ENCODE data around the gene PLEKHM2.

- RRBS: no CpG with 5 or more reads among the region's 4 CpGs
Measured at GRCh38 chr1:14940510-14940919, 213.0 kb upstream of the TMEM51 start.

- RRBS: no CpG with 5 or more reads among the region's 26 CpGs
Measured at GRCh38 chr1:15007394-15008348, 145.9 kb upstream of the TMEM51 start.

GRCh38 chr1:15028243-15028509 is 125.4 kb upstream of the TMEM51 start:
- RRBS: no CpG with 5 or more reads among the region's 4 CpGs

GRCh38 chr1:15090298-15091047 is 63.1 kb upstream of the TMEM51 start:
- RRBS: no CpG with 5 or more reads among the region's 17 CpGs

GRCh38 chr1:15214311-15215697 is 32.2 kb upstream of the FHAD1 start:
- RRBS: 44% methylated on average over 9 of the region's 53 CpGs

DNA sequence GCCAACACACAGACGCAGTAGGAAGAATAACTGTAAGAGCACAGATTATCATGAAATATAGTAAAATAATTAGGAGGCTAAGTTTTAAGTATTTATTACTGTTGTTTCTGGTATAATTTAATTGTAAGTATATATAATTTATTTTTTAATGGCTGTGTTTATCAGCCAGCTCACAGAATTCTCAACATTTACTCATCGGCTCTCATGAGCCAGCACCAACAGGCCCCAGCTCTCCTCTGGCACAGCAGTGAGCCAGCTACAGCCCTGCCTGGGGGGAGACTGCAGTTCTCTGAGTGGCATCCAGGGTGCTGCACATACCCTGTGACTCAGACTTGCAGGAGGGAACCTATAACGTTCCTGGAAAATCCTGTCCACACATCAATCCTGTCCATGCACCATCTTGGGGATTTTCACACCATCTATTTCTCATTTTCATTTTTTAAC is 36.4 kb downstream of the FHAD1 start:
- RRBS: no CpG with 5 or more reads among the region's 3 CpGs

GRCh38 chr1:15424030-15424762 is 14.0 kb upstream of the CTRC start:
- RRBS: no CpG with 5 or more reads among the region's 17 CpGs

DNA sequence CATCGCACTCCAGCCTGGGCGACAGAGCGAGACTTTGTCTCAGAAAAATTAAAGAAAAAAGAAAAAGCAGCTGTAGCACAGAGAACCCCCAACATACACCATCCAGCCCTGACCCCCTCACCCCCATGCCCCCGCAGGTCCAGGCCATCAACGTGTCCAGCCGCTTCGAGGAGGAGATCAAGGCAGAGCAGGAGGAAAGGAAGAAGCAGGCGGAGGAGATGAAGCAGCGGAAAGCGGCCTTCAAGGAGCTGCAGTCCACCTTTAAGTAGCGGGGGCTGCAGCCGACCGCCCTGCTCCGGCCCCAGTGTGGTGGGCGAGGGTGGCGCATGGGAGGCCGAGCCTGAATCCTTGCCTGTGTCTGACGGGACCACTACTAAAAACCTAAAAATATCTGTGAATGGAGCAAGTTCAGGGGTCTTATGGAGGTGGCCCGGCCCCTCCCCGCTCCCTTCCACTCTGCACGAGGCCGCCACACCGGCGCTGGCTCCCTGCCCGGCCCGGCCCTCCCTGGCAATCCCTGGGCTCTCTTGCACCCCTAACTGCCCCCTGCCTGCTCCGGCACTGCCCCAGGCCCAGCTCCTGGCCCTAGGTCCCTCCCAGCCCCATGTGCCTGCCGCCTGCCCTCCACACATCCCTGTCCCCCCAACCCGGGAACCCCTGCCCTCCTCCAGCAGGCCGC is 9.6 kb upstream of the CTRC start:
- RRBS: 90% methylated on average over 7 of the region's 30 CpGs

DNA sequence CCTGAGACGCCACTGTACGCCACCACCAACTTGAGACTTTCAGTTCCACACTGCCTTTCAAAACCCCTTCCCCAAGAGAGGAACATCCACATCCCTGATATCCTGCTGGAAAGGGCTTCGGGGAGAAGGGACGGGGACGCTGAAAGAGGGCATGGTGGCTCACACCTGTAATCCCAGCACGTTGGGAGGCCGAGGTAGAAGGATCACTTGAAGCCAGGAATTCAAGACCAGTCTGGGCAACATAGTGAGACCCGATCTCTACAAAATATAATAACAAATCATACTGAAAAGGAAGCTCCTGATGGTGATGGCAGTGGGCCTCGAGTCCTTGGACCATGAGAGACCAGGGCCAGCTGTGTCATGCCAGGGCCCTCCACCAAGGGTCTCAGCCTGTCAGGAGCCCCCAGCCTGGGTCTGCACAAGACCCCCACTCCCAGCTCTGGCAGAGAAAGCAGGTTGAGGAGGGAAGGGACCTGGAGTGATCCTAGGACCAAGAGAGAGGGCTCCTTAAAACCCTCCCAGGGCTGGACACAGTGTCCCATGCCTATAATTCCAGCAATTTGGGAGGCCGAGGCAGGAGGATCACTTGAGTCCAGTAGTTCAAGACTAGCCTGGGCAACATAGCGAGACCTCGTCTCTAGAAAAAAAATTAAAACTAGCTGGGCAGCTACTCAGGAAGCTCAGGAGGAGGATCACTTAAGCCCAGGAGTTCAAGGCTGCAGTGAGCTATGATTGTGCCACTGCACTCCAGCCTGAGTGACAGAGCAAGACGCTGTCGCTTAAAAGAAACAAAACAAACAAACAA is 6.6 kb upstream of the CTRC start:
- RRBS: no CpG with 5 or more reads among the region's 14 CpGs

- RRBS: no CpG with 5 or more reads among the region's 9 CpGs
Measured at GRCh38 chr1:15492474-15493038, 16.7 kb downstream of the CELA2B start.

GRCh38 chr1:15523581-15524130 is 359 bp downstream of the CASP9 start:
- RRBS: no CpG with 5 or more reads among the region's 20 CpGs

DNA sequence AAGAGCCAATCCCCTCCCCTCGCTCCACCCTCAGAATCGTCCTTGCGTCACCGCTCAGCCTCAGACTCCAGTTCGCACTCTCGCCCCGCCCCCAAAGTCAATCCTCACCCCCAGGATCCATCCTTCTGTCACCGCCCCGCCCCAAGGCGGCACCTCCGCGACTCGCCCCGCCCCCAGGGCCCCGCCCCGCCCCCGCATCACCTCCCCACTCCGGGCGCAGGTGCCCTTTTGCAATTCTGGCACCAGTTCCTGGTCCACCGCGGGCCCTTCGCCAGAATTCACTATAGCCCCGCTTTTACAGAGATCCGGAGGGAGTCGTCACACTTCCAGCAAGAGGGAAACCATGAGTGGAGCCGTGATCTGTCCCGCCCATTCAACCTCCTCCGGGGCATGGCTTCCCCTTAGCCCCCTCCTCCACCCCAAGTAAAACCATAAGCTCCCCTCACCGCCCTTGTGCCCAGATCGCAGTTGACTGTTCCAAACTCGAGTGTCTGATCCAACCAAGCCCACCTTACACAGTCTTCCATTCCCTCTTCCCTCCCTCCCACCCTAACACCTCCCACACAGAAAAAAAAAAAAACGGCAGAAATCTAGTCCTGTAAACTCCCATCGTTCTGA is 1.1 kb upstream of the CASP9 start:
- RRBS: 1% methylated on average over 8 of the region's 33 CpGs

- RRBS: no CpG with 5 or more reads among the region's 18 CpGs
Measured at GRCh38 chr1:15617927-15618677, 844 bp downstream of the DDI2 start.

GRCh38 chr1:15620155-15620738 is 3.0 kb downstream of the DDI2 start:
- RRBS: no CpG with 5 or more reads among the region's 2 CpGs

- RRBS: no CpG with 5 or more reads among the region's 14 CpGs
Measured at GRCh38 chr1:15666964-15667588, 7.6 kb downstream of the RSC1A1 start.

- RRBS: no CpG with 5 or more reads among the region's 10 CpGs
Measured at GRCh38 chr1:15669142-15669654, 9.7 kb downstream of the RSC1A1 start.

DNA sequence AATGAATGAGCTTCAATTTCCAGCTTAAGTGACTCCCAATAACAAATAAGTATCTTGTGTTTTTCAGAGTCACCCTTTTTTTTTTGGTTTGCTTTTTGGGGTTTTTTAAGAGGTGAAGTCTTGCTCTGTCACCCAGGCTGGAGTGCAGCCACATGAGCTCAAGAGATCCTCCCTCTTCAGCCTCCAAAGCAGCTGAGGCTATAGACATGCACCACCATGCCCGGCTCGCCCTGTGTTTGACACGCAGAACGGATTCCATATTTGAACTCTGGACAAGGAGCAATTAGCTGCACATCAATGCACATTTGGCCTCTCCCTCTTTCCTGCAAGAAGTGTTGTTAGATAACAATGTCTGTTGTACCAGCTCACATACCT is 3.2 kb upstream of the PLEKHM2 start:
- RRBS: no CpG with 5 or more reads among the region's 4 CpGs

GRCh38 chr1:15683721-15684921 is at the start of gene PLEKHM2:
TSS of gene PLEKHM2 (plus strand) at chr1:15684320.
- RRBS: 3% methylated on average over 52 of the region's 125 CpGs

GRCh38 chr1:15720717-15721682 is 15.1 kb upstream of the SLC25A34 start:
- RRBS: no CpG with 5 or more reads among the region's 11 CpGs

DNA sequence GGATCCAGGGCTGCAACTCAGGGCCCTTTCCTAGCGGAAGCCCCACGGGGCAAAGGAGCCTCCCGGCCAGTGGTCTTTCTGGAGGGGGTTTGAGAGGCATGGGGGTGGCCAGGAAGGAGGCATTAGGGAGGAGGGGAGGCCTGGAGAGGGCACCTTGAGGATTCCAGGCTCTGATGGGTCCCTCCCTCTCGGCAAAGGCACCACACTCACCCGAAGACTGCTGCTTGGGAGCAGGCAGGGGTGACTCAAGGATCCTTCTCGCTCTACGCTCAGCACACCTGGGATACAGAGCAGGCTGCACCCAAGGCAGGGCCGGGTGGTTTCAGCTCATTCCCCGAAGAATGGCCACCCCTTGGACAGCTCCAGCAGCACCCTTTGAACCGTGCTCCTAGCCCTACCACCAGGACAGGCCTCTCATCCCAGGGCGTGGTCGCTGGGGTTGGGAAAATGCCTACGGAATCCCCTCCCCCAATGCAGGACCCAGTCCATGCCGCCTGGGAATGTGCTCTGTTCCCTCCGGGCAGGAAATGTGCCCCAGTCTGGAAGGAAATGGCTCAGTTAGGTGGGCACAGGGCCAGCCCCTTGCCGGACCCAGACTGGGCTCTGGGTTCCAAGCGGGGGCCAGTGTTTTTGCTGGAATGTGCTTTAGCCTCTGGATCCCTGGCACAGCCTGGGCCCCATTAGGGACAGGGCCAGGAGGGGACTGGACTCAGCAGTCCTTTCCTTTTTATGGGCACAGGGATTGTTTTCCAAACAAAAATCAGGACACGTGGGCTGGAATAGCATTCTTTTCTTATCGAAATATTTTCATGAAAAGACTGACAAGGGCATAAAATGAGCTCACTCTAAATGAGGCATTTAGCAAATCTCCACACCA is 7.2 kb downstream of the TMEM82 start:
- RRBS: 5% methylated on average over 2 of the region's 19 CpGs

Measured in amniotic epithelial cell (primary cell).